Colic lymph node (tissue), 1 donor: ENCODE data around the gene TNFSF13B.

DNA sequence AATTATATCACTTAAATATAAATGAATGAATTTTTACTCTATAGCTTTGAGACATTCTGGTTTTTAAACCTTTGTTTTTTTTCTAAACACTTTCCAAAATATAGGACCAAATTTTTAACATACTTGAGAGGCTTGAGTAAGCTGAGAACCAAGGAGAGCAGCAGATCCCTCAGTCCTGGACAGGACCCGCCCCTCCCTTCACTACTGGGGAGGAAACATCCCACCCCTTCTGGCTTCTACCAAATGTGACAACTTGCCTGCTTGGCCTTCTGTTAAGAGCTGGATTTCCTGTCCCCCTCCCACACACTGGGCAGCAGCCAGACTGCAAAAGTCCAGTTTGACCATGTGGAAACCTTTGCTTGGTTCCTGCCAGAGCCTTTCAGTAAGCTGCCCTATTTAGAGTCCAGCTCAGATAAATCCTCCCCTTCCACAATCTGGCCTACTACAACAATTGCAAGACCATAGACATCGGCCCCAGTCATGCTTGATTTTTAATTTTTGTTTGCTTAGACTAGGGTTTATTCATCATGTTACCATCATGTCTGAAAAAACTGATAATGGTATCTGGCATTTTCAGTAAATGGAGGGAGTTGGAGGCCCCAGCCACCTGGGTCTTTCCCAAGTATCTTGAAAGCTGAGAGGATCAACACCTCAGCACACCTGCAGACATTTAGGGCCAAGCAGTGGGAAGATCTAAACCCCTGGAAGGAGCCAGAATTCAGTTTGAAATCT lies 279.1 kb upstream of the TPP2 start:
- PRO-cap = no peak

DNA sequence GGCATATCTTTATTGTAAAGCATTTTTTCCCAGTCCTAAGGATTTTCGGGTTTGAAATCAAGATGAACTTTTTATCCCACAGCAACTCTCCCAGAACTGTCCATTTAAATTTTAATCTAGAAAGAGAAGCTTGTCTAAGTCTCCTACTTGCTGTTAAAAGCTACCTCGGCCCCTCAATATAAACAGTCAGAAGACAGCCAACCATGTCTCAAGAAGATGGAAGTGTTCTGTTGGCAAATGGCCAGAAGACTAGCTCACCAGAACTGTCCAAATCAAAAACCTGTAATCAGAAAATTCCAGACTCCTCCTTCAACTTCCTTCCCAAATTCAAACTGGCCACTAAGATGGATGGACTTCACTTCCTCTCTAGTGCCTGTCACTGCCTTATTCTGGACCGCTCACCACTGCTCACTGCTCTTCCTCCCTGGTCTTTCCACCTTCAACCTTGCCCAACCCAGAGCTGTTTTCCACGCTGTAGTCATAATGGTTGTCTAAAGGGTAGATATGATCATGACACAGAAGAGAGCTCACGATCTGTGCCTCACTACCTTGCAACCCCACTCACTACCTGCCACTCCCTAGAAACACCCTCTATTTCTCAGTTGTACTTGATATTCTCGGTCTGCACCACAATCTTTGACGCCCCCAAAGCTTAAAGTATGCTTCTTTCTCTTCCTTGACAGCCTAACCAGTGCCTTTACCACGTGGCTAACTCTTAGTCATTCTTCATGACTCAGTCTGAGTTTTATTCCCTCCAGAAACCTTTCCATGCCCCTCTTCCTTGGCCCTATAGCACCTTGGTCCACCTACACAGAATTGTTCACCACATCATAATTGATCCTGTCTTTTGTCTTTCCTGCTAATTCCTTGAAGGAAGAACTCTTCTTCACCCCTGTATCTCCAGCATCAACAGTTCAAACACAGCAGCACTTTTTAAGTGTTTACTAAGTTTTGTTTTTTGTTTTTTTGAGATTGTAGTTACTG lies 204.1 kb upstream of the TPP2 start:
- PRO-cap = no peak

- PRO-cap = no peak
Measured at GRCh38 chr13:102584330-102585049, 12.3 kb upstream of the TPP2 start.

DNA sequence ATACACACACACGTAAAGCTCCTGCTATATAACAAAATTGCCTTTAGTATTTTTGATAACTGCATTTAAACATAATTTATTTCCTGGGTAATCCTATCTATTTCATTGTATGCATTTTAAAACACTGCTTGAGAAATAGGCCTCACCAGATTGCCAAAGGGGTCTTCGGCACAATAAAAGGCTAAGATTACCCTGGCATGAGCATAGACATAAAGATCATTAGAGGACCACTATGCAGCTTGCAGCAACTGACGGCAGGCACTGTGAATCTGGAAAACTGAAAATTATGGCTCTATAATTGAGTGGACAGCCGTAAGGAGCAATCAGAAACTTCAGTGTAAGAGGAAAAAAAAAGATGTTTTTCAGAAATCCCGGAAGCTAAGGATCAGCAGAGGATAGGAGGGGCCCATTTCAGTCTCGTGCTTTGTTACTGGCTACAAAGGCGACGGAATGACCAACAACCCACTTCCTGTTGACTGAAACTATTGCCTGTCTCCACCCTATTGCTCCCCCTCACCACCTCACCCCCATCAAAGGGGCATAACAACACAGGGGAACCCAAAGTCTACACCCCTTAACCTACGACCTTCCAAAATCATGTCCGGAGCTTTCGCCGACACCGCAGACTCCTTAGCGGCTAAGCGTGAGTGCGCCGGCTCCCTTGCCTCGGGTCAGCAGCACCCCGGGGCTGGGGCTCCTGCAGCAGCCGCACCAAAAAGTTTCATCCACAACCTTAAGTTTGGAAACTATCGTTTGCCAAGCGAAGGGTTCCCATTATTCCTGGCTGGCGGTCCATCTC lies 725 bp upstream of the TPP2 start:
- PRO-cap = bidirectional peak, plus-strand start at position 465 of the sequence, minus-strand start at position 380 of the sequence

GRCh38 chr13:102865475-102866019 lies 19.7 kb downstream of the ERCC5 start:
- PRO-cap = no peak

DNA sequence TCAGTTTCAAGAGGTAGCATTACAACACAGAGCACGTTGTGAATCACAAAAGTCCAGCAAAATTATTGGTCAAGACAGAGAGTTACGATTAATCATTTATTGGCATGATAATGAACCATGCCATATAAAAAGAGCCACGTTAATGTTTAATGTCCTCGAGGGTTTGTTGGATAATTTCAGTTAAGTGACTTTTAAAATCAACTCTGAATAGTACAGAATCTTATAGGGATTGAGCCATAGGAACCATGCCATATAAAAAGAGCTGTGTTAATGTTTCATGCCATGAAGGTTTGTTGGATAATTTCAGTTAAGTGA lies 183 bp upstream of the SLC10A2 start:
- PRO-cap = no peak

DNA sequence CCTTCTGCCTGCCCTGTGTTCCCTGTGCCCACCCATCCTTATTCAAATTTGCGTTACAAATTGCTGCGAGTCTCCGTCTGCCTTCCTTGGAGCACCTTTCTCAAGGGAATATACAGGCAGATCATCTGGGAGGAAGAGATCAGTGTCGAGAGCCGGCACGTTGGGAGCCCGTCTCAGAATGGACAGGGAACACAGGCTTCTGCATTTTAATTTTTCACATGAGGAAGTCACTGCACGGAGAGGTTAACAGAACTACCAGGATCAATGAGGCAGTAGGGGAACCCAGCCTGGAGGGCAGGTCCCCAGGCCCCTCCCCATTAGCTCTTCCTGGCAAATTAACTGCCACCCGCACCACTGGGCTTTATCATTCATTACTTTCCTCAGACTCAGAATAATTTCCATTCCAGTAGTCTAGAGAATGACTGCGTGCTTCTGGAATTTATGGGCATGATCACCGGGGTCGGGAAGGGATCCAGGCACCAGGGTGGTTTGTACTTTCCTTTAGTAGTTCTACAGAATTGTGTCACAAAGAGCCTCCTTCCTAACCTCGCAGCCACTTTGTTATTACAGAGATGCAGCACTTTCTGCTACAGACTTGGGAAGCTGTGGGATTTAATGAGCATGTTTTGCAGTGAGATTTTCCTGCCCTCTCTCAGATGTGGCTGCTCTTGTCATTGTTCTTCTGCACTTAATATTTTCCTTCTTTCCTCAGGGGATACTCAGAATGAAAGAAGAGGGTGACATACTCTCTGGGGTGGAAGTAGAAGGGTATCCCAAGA lies 284.8 kb upstream of the SLC10A2 start:
- PRO-cap = no peak

DNA sequence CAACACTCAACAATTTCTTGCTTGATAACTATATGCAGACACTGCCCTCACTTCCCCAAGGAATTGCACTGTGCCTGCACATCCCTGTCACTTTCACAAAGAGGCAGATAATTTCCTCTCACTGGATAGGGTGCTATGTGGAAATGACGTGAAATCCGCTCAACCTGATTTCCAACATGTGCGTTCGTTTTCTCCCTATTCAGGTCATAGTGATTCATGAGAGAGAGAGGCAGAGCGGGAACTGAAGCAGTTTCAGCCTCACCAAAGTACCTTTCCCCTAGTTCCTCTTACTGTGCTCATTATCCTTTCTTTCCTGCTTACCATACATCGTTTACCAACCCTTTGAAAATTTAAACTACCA lies 326.5 kb upstream of the DAOA start:
- PRO-cap = no peak

DNA sequence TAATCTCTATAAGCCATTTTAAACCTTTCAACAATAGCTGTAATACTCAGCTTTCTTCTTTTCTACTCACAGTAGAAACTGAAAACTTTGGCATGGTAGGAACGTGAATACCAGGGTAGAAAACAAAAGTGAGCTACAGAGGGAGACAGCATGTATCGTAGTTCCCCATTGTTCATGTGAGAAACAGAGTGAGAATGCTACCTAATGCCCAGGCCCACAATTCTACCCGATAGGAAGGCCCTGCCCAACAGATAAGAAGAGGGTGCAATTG lies 322.5 kb downstream of the EFNB2 start:
- PRO-cap = no peak

GRCh38 chr13:106344103-106344643 lies 191.3 kb downstream of the EFNB2 start:
- PRO-cap = no peak

- PRO-cap = bidirectional peak, plus-strand start at chr13:106568261, minus-strand start at chr13:106568164
Measured at GRCh38 chr13:106568195-106568412, 167 bp upstream of the ARGLU1 start.

DNA sequence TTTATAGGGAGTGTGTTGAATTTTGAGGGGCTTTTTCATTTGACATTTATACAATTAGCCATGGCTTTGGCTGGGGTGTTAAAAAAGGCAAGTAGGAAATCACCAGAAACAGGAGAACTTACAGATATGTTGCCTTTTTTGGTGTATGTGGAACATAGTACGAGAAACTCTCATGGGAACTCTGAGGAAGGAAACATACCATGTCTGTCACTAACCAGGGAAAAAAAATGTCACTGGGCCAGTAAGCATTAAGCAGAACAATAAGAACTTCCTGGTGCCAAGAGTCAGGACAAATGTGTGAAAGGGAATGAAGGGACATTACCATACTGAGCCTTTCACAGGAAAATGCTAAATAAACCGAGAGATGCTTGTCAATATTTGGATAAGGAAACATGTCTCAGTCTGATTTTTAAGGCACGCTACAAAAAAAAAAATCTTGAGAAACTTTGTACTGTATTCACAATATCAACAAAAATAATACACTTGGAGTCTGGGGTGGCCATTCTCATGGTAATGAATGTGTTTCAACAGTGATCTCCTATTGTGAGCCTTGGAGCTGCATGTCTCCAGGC lies 112.9 kb upstream of the ARGLU1 start:
- PRO-cap = no peak

- PRO-cap = no peak
Measured at GRCh38 chr13:107653766-107654055, 213.6 kb downstream of the NALF1 start.

GRCh38 chr13:107788382-107789039 lies 78.8 kb downstream of the NALF1 start:
- PRO-cap = no peak

- PRO-cap = no peak
Measured at GRCh38 chr13:108213874-108214880, 1.2 kb downstream of the LIG4 start.

DNA sequence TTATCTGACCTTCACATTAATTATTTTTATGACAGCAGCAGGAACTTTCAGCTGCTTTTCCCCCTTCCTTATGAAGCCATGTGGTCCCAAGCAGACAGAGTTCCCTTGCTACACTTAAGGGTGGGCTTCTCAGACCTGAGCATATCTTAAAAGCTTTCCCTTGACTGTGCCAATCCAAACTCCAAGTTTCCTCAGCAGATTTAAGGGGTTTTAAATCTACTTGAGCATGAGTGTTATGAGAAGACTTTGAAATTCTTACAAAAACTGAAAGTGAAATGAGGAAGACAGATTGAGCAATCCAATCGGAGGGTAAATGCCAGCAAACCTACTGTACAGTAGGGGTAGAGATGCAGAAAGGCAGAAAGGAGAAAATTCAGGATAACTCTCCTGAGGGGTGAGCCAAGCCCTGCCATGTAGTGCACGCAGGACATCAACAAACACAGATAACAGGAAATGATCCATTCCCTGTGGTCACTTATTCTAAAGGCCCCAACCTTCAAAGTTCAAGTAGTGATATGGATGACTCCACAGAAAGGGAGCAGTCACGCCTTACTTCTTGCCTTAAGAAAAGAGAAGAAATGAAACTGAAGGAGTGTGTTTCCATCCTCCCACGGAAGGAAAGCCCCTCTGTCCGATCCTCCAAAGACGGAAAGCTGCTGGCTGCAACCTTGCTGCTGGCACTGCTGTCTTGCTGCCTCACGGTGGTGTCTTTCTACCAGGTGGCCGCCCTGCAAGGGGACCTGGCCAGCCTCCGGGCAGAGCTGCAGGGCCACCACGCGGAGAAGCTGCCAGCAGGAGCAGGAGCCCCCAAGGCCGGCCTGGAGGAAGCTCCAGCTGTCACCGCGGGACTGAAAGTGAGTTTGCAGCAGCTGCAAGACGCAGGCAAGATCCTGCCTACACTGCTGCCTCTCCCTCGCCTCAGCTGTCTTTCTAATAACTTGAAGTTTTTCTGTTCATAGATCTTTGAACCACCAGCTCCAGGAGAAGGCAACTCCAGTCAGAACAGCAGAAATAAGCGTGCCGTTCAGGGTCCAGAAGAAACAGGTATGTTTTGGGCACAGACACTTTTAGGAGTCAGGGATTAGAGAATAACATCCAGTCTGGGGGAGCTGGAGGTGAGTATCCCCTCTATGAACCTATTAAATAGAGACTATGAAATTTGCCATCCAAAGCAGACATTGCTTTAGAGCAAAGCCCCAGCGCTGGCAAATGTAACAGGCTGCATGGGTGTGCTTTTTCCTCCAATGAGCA lies at the start of gene TNFSF13B:
Gene TNFSF13B (plus strand): TSS at position 338 of the 1,251 bp plus-strand sequence.
- PRO-cap = bidirectional peak, plus-strand start at position 758 of the sequence, minus-strand start at position 693 of the sequence; bidirectional peak, plus-strand start at position 851 of the sequence, minus-strand start at position 850 of the sequence

GRCh38 chr13:108408654-108409081 lies 139.2 kb downstream of the TNFSF13B start:
- PRO-cap = no peak

- PRO-cap = no peak
Measured at GRCh38 chr13:109155018-109155928, 525.9 kb downstream of the MYO16 start.

DNA sequence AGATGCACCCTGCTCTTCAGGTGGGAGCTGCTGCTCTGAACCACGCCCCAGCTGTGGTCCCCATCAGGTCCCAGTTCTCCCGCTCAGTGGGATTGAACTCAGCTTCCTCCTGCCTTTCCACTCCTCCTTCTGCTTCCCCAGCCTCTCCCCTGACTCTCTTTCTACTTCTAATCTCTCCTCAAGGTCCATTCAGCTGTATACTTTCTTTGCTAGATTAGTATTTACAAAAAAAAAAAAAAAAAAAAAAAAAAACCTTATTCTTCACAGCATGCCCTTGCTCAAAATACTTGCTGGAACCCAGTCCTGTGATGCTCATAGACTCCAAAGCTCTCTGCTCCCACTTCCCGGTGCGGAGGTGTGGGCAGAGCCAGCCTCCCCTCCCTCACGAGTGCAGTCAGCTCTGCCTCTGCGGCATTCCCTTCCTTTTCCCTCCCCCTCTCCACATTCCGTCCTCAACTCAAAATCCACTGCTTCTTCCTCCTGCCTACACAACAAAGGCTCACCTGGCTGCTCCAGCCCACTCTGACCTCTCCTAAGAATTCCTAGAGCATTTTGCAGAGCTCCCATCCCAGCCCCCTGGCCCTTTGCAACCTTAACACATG lies 527.7 kb downstream of the MYO16 start:
- PRO-cap = no peak

DNA sequence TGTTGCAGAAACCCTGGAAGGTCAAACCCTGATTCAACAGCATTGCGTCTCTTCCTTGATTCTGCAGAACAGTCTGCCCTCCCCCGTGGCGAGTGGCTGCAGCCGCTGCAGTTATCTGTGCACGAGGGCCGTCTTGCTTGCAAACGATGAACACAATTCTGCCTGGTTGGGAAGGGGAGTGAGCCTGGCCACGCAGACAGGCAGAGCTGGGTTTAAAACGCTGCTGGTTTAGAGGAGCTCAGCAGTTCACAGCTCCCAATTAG lies 373.8 kb downstream of the IRS2 start:
- PRO-cap = no peak